UCH-1 (cell line): ENCODE results near the gene SLC39A10.

GRCh38 chr2:191677992-191678070 is 105 bp upstream of the NABP1 start:
- RRBS: 4% methylated on average over 4 of the region's 9 CpGs

GRCh38 chr2:191836550-191837166 is 10.2 kb downstream of the CAVIN2 start:
- RRBS: no CpG with 5 or more reads among the region's 13 CpGs

DNA sequence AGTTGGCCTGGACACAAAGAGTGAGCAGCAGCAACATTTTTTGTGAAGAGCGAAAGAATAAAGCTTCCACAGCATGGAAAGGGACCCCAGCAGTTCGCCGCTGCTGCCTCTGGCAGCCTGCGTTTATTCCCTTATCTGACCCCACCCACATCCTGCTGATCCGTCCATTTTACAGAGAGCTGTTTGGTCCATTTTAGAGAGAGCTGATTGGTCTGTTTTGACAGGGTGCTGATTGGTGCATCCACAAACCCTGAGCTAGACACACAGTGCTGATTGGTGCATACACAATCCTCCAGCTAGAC is 1567.1 kb upstream of the SLC39A10 start:
- RRBS: no CpG with 5 or more reads among the region's 5 CpGs

DNA sequence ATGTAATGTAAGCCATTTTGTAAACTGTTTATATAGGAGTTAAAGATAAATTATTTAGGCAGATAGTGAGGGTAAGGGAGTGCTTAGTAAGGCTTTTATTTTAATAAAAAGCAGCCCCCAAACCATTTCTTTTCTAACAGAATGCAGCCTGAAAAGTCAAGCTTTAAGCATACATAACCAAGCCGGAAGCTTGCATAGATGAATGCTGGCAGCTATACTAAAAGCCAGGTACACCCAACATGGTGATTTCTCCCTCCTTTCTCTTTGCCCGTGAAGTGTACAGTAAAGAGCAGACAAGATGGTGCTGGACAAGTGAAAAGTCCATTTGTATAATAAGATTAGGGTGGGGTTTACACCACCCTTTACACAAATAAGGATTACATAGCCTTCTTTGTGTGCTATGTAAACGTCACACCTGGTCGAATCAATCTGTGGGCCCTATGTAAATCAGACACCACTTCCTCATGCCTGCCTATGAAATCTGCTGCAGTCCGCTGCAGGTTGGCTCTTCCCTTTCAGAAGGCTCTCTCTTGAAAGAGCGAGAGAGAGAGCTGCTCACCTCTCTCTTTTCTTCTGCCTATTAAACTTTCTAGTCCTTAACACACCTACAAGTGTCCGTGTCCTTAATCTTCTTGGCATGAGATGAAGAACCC is 1054.4 kb upstream of the SLC39A10 start:
- RRBS: no CpG with 5 or more reads among the region's 7 CpGs

DNA sequence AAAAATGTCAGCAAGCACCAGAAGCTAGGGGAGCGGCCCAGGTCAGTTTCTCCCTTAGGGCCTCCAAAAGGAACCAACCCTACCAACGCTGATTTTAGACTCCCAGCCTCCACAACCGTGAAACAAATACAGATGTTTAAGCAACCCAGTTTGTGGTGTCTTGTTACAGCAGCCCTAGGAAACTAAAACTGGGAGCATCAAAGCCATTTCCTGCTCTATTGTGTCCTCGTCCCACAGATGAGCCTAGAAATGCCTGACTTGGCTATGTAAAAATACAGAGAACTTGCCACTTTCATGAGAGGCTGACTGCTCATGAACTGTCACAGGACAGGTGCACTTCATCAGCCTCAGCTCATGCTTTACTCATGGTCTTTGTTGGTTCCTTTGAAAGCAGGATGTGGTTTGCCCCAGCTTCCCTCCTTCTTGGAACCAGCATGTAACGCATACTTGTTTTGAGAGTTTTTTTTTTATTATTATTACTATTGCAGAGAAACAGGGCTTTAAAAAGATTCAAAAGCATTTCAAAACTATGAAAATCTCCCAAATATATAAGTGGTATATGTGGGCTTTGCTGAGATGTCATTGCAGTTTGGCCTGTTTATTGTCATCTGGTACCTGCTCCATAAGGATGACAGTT is 97.5 kb upstream of the SLC39A10 start:
- RRBS: no CpG with 5 or more reads among the region's 5 CpGs

DNA sequence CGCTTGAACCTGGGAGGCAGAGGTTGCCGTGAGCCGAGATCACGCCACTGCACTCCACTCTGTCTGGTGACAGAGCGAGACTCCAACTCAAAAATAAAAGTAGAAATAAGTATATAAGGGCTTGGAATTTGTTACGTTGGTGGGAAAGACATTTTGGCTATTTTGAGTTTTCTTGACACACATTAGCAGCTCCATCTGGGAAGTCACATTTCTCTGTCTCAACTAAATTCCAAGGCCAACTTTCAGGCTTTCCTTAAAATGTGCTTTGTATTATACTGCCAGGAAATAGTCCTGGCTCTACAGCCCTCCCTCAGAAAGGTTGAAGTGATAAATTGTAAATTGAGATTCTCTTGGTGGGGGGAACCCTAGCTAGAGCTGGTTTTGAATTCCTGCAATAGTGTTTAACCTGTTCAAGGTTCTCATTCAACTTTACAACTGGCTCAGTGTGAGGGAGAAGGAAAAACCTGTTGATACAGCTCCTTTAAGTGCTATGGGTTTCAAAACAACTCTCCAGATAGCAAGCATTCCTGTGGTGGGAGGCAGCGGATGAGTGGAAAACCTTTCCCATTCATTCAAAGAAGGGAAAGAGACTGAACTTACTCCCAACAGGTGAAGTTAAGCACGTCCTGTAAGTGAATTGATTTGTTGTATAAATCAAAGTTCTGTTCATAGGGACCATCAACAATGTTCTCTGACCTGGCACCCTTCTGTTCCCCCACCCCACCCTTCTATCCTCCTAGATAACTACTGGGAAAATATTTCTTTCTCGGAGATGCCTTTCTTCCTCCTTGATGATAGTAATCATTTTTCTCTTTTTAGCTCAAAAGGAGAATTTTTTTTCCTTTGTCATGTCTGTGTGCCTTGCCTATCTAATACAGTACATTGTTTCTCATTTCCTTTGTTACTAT is 44.3 kb upstream of the SLC39A10 start:
- RRBS: no CpG with 5 or more reads among the region's 9 CpGs

- RRBS: 5% methylated on average over 11 of the region's 66 CpGs
Measured at GRCh38 chr2:195656509-195657409, at the start of gene SLC39A10. Gene SLC39A10 (plus strand): TSS chr2:195657226.

DNA sequence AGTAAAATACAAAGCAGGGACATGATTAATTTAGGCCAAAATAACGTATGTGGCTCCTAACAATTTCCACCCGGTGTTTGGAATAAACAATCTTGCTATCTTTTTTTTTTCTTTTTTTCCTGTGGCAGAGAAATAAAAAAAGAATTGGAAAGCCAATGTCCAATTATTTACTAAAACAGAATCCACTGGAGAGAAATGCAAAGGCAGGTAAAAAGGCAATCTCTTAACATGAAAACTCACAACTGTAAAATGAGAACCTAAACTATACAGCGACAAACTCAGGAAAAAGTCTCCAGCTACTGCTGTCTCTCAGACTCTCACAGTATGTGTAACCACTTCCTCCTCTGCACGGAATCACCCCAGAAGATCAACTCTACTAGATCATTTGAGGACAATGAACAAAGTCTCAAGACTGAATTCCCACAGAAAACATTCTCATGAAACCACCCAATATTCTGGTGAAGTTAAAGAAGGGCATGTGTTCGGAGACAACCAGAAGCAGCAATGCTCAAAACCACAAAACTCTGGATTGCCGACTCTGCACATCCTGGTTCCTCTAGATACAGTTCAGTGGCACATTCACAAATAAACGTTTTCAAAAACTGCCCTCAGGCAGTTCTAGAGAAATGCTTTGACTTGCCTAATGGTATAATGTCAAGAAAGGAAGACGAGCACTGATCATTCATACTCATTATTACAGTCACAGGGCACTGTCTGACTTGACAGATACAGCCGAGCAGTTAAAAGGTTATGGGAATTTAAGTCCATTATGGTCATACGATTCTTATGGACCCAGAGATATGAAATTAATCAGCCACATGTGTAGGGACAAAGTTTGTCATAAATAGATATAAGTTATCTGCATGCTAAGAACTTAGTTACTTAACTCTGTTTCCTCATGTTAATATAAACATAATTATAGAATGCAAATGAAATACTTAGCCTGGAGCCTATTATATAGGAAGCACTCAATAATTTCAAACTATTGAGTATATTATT is 91.8 kb upstream of the STK17B start:
- RRBS: no CpG with 5 or more reads among the region's 10 CpGs

DNA sequence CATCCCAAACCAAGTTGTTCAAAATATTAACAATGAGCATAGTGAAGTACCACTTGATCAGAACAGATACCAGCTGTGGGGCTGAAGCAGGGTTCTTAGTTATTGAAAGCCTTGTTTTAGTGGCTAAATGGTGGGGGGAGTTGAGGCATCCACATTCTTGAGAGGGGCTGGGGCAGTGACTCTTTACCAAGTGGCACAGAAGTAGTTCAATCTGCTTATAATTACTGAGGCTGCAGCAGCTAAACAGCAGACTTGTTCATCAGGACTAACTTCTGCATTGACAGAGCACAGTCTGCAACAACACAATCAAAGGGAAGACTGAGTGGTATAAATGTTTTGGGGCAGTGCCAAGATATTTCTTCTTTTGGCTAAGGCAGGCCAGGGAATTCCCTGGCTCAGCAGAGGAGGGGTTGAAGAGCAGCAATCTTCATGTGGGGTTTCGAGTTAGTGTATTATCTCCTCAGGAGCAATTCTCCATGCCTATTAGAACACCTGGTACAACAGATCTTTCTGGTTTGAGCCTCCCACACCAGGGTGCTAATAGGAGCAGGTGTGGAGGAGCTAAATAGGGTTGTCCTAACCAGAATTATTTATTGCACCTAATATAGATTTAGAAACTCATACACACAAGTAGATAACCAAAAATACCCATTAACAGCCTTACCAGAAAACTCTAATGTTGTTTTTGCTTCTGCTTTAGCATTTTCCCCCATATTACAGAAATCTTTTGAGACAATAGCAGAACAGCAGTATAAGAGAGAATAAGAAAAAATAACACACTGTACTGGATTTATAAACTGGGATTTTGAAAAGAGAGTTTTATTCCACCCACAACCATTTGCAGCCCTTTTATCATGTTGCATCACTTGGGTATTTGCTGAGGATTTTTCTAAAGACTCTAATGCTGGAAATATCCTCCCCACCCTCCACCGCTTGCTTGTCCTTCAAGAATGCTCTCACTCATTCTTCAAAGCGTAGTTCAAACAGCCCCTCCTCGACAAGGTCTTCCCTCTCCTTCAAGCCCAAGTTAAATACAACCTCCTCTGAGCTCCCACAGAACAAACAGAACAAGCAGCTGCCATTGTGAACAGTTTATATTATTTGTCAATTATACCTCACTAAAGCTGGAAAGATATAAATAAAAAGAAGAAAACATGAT is 103.2 kb upstream of the STK17B start:
- RRBS: no CpG with 5 or more reads among the region's 4 CpGs

DNA sequence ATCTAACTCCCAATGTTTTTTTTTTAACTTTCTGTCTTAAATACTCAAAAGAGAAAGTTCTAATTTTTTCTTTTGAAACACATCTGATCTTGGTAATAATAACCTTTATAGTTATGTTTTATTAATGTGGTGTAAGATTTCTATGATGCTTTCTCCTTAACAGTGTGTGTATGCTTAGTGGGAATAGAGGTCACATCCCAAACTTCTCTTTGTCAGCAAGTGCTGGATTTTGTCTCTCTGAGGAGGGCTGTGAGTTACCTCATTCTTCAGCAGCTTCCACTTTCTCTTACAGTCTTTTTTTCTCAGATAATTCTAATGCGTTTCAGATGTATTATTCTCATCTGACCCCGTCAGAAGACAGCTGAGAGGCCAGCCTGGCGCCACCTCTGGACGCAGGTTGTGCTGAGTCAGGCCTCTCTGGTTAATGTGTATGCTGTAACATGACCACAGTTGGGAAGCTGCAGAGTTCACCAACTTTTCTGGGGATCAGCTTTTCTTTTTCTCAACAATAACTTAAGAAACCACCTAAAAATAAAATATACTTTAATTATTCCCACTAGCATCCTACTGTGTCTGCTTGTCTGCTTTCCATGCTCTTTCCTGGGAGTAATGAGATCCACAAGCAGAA is 79.4 kb downstream of the CCDC150 start:
- RRBS: no CpG with 5 or more reads among the region's 4 CpGs

GRCh38 chr2:196971443-196971928 is 45.0 kb upstream of the PGAP1 start:
- RRBS: no CpG with 5 or more reads among the region's 3 CpGs

DNA sequence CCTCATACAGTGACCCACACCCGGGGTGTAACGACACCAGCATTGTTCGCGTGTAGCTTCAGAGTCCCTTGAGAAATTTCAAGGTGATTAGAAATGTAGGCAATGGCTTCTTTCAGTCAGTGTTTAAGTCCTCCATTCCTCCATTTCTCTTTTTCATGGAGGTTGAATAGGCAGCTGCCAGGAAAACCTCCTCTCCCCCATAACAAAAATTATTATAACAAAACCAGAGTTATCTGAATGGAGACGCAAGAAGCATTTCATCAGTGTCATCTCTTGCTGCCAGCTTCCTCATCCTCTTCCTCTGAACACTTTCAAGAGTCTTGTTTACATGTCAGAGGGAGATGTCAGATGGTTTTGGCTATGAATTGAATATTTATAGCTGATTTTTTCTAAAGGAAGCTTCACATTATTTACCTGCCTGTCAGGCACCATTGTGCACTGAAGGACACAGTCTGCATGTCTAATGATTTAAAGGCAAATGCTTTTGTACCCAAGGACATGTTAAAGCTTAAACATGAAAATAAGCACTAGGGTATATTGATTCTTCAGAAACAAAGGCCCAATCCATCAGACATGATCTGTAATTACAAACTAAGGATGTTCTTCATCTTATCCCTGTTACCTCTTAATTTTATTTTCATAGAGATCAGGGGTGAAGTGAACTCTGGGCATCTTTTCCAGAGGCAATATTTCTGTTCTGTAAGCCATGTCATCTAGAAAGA is 168.9 kb downstream of the ANKRD44 start:
- RRBS: no CpG with 5 or more reads among the region's 5 CpGs

DNA sequence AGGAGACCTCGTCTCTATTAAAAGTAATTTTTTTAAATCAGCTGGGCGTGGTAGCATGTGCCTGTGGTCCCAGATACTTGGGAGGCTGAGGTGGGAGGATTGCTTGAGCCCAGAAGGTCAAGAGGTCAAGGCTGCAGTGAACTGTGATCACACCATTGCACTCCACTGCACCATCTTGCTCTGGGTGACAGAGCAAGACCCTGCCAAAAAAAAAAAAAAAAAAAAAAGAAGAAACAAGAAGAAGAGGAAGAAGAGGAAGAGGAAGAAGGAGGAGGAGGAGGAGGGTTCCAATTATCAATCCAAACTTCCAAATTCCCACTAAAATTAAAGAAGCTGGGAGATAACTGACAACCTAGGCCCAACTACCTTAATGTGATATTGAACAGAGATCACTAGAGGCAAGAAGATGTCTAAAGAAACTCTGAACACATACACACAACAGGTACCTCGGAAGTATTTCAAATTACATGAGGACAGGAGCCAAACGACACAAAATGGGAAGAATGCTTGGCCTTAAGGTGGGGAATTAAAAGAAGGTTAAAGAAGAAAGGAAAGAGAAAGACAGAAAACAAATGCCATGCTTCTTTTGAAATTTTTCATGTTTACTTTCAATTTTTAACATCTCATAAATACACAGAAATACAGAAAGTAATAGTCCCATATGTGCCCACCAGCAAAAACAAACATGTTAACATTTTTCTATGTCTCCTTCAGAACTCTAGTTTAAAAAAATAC is 157.4 kb downstream of the ANKRD44 start:
- RRBS: no CpG with 5 or more reads among the region's 4 CpGs

DNA sequence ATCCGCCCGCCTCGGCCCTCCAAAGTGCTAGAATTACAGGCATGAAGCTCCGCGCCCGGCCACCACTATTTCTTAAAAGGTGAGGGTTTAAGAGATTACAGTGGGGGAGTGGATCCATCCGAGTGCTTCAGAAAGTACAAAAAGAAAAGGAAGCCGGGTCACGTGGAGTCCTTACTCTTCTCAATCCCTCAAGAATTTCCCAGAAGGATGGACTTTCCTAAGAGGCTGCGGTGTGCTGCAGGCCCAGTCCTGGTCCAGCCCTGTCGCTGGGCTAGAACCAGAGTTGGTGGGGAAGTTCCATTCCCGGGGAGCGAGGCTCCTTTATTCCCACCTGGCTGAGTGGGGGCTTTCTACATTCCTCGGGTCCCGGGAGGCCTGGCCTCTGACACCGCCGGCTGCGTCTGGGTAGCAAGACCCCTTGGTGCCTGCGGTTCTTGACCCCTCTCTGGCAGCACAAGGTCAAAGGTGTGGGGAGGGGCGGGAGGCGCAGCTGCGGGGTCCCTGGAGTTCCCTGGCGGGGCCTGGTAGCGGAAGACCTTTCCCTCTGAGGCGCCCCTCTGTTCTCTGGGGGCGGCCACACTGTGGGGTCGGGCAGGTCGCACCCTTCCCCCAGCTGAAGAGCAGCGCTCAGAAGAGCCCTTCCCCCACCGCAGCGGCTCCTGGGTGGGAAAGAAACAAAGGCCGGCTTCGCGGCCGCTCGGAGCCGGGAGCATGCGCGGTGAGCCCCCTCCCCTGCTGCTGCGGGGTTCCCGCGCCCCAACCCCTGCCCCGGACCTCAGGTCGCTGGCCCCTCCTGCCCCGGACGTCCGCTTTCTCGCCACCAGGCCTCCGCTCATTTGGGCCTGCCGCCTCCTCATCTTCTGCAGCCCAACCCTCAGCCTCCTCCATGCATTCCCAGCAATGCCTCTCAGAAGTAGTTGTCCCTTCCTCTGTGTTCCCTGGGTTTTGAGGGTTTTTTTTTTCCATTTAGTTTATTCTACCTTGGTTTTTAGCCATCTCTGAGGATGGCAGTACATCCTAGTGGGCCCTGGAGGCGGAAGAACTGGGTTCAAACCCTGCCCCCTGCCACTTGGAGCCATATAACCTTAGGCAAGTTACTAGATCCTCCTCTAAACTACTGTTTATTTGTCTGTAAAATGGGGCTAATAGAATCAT is 146.3 kb downstream of the ANKRD44 start:
- RRBS: 94% methylated on average over 14 of the region's 51 CpGs

DNA sequence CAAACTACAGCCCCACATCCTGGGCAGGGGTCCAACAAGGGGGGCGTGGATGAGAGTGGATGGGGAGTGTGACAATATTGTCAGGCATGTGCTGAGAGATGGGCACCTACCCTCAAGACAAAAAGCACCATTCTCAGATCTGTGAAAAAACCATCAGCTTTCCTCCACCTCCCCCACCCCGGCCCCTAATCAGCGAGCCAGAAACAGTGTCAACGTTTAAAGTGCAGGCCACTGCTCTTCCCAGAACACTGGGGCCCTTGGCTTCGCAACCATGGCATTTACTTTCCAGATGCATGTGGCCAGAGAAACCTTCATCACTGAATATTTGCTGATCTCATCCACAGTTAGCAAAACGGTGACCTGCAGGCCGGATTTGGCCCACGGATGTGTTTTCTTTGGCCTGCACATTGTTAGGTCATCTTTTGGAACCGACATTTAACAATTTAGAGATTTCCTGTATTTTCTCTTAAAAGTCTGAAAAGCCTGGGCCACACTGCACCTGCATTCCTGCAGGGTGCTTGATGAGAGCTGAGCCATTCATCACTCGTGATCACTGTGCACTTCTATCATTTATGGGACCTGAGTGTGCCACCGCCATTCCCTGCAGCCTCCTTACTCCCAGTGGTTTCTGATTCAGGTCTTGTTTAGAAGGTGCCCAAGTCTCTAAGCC is 130.6 kb downstream of the ANKRD44 start:
- RRBS: no CpG with 5 or more reads among the region's 11 CpGs

GRCh38 chr2:197196732-197197246 is 113.8 kb downstream of the ANKRD44 start:
- RRBS: no CpG with 5 or more reads among the region's 2 CpGs

DNA sequence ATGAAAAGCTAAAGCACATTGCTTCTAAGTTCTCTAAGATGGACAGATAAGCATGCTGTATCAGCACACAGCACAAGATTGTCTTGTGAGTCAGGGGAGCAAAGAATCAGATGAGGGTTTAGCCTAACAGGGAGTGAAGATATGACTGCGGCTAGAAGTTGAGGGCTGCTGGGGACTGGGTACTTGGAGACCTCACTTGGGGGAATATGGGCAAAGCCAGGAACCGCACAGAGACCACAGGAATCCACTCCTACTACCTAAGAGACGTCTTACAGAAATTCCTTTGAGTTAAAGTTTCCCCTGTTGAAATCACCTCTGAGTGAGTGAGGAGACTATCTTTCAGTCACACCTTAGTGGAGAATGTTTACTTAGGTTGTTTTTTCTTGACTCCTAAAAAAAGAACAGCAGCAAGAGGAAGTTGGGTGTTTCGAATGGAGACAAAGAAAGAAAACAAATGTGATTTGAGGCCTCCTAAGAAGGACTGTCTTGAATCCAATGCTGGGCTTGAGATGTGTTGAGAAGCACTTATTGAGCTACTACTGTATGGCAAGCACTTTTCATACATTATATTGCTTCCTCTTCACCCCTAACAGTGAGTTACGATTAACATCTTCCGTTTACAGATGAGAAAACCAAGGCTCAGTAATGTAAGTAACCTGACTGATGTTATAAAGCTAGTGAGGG is 100.7 kb downstream of the ANKRD44 start:
- RRBS: no CpG with 5 or more reads among the region's 6 CpGs

DNA sequence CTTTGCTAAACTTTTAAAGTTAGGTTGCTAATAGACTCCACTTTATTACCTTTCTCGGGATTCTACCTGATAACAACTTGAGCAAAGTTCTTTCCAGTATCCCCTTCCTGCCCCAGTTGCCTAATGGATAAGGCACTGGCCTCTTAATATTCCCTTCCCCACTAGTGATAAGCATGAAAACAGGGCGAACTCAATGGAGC is 76.0 kb downstream of the ANKRD44 start:
- RRBS: no CpG with 5 or more reads among the region's 2 CpGs

DNA sequence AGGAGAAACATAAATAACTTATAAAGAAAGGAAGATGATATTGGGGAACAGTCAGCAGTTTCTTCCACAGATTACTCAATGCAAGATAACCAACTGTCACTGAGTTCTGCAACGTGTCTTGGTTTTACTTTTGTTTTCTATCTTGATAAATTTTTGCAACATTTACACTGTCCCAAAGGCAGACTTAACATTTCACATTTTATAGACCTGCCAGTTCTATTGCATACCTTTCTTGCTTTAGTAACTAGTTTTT is 71.1 kb downstream of the ANKRD44 start:
- RRBS: no CpG with 5 or more reads among the region's 1 CpG